Jurkat, Clone E6-1 (cell line): Measurements from ENCODE around the genes GABRA6 and PANK3.

GRCh38 chr5:160261929-160262531, 32.7 kb downstream of the FABP6 start:
- RRBS, result no CpG with 5 or more reads among the region's 9 CpGs

GRCh38 chr5:160289471-160290189, 22.7 kb downstream of the CCNJL start:
- RRBS, result no CpG with 5 or more reads among the region's 11 CpGs

- RRBS, result no CpG with 5 or more reads among the region's 7 CpGs
Observed at GRCh38 chr5:160359801-160360604, 10.4 kb downstream of the C1QTNF2 start.

- RRBS, result no CpG with 5 or more reads among the region's 5 CpGs
Observed at GRCh38 chr5:160419363-160419742, 472 bp upstream of the SLU7 start.

GRCh38 chr5:160439090-160439714, 17.5 kb downstream of the PTTG1 start:
- RRBS, result no CpG with 5 or more reads among the region's 14 CpGs

- RRBS, result no CpG with 5 or more reads among the region's 3 CpGs
Observed at GRCh38 chr5:160507136-160507517, 85.5 kb downstream of the PTTG1 start.

- RRBS, result no CpG with 5 or more reads among the region's 2 CpGs
Observed at GRCh38 chr5:160938805-160939004, 86.7 kb upstream of the ATP10B start.

GRCh38 chr5:161685226-161685804, at the start of gene GABRA6:
TSS of gene GABRA6 (plus strand) at chr5:161685721.
- RRBS, result no CpG with 5 or more reads among the region's 5 CpGs

GRCh38 chr5:163153568-163153780, 283.9 kb upstream of the CCNG1 start:
- RRBS, result no CpG with 5 or more reads among the region's 1 CpG

GRCh38 chr5:163502470-163502867, 3.0 kb upstream of the MAT2B start:
- RRBS, result no CpG with 5 or more reads among the region's 9 CpGs

DNA sequence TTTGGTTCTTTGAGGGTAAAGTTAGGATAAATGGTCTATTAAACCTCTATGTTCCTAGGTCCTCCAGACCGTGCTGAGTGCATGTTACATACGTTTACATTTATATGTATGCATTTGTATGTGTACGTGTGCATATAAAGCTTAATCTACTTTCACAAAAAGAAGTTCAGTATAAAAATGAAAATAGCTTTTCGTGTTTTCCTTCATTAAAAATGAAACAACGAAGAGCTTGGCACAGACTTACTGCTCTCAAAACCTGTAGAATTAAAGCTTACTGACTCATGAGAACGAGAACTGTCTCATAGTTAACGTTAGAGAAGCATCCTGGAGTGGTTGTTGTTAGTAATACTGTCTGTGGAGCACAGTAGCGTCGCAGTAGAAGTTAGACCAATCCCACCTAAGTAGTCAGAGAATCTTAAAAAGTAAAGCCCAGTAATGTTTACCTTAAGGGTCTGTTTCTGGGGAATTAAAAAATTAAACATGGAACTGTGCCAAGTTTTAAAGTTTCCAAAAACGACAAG, 1.3 kb downstream of the MAT2B start:
- RRBS, result no CpG with 5 or more reads among the region's 10 CpGs

GRCh38 chr5:163509072-163509901, 3.9 kb downstream of the MAT2B start:
- RRBS, result no CpG with 5 or more reads among the region's 8 CpGs

GRCh38 chr5:164296542-164297121, 791.2 kb downstream of the MAT2B start:
- RRBS, result no CpG with 5 or more reads among the region's 16 CpGs

GRCh38 chr5:168301804-168302478, 10.5 kb downstream of the WWC1 start:
- RRBS, result no CpG with 5 or more reads among the region's 11 CpGs

DNA sequence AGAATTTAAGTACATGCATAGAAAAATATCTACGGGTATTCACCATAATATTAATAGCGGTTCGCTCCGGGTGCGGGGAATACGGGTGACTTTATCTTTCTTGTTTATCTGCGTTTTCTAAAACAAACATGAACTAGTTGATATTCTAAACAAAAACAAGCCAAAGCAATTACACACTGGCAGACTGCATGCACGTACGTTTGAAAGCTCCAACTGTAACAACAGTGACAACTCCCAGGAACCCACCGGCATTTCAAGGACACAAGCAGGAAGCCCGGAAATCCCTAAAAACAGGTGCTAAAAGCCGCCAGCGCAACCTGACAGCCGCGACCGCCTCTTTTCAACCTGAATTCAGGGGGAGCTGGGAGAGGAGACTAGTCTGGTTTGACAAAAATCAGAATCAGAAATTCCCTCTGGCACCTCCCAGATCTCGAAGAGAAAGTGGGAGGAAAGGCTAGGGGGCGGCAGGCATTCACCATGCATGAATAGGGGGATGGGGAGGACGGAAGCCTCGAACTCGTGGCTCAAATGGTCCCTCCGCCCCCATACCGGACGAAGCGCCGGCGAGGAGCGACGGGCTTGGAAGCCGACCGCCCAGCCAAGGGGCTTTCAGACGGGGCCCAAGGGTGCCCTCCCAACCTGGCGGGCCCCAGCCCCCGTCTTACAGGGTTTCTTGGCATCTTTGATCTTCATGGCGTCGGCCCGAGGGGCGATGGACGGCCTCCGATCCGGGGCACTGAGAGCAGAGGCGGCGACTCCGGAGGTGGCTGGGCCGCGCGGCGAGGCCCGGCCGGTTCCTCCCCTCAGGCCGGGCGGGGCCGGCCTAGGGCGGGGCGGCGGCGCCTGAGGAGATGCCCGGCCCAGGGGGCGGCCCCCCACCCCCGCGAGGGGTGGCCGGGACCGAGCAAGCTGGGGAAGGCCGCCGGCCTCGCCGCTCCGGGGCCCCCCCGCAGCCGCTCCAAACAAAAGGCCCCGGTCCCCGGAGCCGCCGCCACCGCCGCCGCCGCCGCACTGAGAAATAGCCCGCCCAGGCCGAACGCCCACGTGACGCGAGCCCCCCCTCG, at the start of gene PANK3:
TSS of gene PANK3 (minus strand) at position 778 of the 1,064 bp plus-strand sequence.
- RRBS, result 1% methylated on average over 13 of the region's 86 CpGs

DNA sequence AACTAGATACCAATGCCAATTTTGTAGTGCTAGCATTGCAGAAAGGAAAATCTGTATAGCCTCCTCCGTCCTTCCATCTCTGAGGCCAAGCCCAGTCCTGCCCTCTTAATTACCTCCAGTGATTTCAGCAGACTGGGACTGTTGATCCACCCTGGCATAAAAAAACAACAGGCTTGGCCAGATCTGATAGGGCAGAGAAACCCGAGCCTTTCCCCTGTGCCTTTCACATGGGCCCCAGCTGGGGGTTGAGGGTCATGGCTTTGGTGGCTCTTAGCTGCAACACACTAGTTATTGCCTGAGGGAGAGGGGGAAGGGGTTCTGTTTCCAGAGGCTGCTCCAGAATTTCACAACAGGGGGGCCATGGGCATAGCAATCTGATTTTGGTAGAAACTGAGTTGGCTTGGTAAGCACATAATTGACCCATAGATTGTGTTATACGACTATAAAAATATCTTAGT, 21.2 kb upstream of the PANK3 start:
- RRBS, result no CpG with 5 or more reads among the region's 3 CpGs

DNA sequence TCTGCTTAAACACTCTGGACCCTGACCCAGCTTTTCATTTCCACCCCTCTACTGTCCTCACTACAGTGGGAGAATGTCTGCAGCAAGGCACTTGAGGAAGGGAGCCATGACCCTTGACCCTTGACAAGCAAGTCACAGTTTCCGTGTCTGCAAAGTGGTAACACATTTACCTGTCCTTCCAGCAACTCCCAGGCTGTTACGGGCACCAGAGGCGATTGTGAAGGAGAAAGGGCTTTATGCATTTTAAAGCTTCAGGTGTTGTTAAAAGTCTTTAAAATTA, 88.3 kb upstream of the PANK3 start:
- RRBS, result no CpG with 5 or more reads among the region's 3 CpGs

DNA sequence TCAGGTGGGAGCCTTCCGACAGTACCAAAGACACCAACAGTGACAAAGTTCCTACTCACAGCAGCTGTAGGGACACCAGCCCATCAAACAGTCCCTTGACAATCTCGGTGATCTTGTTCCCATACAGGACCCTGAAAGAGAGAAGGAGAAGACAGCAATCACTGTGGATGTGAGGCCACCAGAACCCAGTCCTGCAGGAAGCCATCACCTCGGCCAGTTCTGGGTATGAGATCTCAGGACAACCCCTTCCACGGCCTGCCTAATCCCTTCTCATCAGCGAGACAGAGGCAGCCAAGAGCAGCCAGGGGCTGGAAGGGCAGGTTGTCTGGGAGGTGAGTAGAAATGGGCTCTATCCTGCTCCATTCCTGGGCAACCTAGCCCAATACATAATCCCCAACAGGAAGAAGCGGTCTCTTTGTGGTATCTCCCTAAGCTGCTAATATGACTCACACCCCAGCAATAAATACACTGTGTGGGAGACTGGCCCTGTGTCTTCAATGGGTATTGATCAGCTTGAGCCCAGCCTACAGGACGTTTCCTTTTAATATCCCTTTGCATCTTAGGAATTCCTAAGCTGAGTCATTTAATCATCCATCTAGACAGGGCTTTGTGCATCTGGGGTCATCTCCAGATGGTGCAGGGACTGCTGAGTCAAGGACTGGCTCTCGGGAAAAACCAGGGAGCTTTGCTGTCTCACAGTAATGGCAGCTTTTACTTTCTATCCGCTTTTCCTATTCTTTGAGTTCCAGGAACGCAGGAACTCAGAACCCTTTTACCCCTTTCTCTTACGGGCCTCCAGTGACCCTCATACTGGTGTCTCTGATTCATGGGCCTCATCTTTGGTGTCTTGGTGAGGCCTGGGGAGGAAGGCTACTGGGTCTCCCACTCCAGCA, 206.9 kb upstream of the PANK3 start:
- RRBS, result no CpG with 5 or more reads among the region's 11 CpGs

DNA sequence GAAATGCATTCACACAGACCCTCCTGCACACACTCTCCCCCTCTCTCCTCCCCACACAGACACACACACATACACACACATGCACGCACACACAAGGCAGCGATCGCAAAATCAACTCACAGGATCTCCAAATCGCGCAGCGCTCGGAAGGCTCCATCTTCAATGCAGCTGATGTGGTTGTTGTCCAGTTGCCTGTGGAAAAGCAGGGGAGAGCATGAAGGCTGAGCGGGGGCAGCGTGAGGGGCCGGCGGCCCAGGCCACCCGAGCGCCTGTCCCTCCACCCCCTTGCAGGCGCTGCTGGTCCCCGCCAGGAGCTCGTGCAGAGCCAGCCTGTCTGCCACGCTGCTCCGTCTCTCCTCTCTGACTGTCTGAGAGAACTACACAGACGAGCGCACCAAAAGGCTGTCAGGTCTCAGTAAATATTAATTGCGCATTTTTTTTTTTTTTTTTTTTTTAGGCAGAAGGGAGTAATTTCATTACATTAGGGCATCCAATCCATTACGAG, 265.3 kb upstream of the PANK3 start:
- RRBS, result no CpG with 5 or more reads among the region's 22 CpGs

DNA sequence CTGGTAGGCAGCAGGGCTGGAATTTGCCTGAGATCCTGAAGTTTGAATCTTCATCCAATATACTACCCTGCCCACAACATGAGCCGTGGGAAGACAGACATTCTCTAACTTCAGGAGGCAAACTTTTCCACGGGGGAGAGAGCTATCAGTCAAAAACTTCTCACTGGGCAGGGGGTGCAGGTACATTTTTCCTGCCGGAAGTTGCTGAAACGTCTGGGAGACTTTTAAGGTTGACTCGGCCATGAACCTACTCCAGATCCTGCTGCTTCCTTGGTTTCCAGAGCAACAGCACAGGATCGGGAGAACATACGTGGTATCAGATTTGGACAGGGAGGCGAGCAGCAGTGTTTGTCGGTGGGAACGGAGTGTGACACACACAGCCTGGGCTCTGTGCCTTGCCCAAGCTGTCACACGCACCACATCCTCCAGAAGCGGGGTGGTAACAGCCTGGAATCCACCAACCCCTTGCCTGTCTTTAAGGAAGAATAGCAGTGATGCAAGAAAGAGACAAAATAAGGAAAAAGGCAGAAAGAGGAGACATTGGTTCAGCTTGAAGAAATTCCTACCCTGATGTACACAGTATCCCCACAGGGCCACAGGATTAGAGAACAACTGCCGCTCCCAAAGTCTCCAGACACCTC, 276.5 kb downstream of the SLIT3 start:
- RRBS, result no CpG with 5 or more reads among the region's 13 CpGs